H7 (cell line): ENCODE measurements around the gene USP9X.

- RAMPAGE, long total RNA, result no peak
Observed at GRCh38 chrX:39519600-39520102, 578.1 kb downstream of the BCOR start.

DNA sequence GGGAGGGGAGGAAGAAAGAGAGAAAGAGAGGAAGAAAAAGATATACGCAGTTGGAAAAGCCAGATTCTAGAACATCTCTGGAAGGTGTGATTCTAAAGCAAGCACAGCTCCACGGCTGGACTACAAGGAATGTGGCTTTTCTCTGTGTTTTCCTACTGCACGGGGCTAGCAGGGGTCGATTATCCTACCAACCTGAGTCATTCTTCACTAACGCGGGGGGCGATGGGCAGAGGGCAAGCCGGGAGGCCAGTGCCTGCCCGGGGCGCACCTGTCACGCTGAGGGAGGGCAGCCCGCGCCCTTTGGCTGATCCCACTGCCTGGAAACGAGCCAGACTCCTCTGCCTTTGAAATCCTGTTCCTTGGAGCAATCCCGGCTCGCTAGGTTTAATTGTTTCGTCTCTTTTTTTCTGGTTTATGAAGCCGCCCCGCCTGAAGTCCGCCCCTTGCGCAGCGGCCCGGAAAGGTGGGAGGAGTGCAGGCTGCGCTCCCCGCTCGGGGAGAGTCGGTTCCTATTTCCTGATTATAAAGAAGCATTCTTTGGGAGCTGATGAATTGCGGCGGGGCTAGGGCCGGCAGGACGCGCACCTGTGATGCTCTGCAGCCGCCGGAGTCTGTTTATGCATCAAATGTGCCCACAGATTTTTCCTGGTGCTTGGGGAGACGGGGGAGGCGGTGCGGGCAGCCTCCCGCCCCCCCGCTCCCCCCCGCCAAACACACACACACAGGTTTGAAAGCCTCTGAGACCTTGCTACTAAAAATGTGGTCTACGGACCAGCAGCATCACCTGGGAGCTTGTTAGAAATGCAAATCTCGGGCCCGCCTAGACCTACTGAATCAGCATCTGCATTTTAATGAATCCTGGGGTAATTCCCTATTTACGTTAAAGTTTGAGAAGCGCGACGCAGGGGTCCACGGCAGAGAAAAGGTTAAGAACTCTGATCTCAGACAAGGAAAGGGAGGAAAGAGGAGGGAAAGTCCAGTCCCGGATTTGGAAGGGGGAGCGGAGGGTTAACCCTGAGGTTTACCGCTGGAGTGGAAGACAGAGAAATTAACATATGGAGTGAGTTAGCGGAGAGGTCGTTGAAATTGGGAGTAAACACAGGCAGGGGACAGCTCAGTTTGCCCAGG lies 484.1 kb downstream of the BCOR start:
- RAMPAGE, long total RNA, result no peak

DNA sequence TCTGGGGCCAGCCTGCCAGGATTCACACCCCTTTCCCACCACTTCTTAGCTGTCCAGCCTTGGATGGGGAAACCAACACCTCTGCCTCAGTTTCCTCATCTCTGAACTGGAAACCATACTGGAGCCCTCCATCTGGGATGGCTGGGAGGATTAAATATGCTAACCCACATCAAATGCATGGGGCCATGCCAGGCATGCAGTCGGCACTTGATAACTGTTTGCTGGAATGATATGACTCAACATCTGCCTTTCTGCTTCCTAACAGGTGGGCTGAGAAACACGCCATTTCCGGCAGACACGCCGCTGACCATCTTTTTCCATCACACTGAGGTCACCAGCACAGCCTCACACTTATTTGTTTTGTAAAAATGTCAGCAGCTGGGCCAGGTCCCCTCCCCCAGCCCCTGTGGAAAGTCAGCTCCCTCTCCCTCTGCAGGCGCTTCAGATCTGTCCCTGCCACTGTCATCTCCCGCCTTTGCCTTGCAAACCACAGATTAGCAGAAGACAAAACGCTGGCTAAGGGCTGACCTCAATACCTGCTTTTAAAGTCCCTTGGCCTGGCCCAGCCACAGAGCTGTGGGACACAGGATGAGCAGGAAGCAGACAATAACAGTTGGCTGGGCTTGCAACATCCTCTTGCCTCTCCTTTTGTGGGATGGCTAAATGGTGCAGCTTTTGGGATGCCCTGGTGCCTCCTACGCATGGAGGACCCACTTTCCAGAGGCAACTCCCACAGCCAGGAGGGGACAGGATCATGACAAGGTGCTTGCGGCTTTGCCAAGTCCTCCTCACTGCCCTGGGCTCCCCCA lies 237.4 kb downstream of the BCOR start:
- RAMPAGE, long total RNA, result no peak

DNA sequence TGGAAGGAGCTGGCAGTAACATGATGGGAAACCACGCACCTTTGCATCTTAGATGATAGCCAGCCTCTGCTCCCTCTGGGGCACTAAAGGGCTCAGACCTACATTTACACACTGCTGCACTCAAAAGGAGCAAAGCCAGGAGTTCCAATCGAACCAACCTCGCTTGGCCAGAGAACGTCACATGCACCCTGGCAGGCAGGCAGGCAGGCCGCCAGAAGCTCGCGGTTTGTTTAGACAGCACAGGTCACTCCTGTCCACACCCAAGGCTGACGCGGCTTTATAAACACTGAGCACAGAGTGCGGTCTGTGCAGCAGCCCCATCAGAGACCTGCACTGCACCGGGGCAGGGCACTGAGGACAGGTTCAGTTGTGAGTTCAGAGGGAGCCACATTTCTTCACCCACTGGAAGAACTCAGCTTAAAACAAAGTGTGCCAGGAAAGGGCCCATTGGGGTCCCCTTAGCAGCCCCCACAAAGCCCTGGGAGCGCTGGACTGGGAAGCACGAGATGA lies 143.9 kb downstream of the BCOR start:
- RAMPAGE, long total RNA, result no peak

DNA sequence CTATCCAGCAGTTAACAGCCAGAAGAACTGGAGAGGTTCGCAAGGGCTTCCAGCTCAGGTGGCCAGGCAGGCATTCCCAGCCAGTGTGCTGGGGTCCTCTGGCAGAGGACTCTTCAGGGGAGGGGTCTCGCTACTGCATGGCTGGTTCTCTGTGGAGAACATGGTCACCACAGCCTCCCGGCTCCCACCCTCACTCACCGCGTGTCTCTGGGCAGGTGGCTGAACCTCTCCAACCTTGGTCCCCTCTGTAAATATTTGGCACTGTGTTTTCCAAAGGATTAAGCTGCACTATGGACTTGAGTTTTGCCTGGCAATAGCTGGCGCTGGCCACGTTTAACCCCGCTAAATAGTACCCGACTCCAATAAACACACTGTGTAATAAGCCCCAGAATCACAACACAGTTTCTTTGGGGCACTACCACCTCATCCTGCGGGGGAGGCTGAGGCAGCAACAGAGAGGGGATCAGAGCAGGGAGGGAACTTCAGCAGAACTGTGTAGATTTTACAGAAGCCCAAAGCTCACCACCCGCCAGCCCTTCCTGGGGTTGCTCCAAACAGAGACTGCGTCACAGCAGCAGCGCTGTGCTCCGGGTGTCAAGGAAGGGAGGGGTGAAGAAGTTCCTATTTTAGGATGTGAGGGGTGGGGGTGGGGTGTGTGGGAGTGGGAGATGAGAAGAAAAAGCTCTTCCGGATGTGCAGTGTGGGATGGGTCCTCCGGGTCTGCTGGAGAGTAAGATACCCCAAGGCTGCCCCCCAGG lies 15.1 kb downstream of the BCOR start:
- RAMPAGE, long total RNA, result no peak

- RAMPAGE, long total RNA, result no peak
Observed at GRCh38 chrX:40104476-40105174, 6.9 kb upstream of the BCOR start.

DNA sequence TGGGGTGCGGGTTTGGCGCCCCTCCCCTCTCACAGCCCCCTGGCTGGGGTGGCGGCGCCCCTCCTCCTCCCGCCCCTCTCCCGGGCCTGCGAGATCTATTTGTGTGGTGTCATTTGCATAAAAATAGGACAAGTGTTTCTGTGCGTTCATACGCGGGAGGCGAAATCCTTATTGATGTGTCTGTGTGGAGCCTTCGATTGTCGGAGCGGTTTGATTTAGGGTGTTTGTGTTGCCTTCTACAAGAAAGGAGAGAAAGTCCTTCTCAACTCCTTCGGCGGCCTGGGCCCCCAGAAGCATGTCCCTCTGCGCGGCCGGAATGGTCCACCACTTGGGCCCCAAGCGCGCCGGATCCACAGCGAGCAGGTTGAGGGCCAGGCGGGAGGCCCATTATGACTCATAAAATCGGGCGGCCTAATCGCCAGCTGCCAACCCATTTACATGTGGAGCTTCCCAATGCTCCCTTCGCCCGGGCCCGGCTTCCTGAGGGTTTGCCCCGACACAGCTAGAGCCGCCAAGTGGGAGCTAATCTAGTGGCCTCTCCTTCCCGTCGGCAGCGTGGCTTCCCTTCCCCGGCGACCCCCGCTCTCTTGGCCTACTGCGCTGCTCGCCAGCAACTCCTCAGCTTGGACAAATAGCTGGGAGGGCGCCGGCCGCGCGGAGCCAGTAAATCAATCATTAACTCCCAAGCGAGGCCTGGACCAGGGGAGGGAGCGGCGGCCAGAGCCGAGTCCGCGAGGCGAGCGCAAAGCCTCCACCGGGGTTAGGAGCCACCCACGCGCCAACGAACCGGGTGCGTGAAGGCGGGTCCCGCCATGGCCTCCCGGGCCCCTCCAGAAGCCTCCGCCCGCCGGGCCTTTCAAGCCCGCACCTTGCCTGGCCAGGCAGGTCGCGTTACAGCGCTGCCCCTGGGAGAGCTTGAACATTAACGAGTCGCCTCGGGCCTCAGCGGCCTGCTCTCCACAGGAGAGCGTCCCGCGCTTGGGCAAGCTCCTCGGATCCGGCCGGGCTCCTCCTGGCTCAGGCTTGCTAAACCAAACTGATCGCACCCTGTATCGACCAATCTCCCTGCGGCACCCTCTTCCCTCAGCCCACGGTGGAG lies 10.3 kb upstream of the BCOR start:
- RAMPAGE, long total RNA, result no peak

GRCh38 chrX:40108842-40109619 lies 11.3 kb upstream of the BCOR start:
- RAMPAGE, long total RNA, result no peak

DNA sequence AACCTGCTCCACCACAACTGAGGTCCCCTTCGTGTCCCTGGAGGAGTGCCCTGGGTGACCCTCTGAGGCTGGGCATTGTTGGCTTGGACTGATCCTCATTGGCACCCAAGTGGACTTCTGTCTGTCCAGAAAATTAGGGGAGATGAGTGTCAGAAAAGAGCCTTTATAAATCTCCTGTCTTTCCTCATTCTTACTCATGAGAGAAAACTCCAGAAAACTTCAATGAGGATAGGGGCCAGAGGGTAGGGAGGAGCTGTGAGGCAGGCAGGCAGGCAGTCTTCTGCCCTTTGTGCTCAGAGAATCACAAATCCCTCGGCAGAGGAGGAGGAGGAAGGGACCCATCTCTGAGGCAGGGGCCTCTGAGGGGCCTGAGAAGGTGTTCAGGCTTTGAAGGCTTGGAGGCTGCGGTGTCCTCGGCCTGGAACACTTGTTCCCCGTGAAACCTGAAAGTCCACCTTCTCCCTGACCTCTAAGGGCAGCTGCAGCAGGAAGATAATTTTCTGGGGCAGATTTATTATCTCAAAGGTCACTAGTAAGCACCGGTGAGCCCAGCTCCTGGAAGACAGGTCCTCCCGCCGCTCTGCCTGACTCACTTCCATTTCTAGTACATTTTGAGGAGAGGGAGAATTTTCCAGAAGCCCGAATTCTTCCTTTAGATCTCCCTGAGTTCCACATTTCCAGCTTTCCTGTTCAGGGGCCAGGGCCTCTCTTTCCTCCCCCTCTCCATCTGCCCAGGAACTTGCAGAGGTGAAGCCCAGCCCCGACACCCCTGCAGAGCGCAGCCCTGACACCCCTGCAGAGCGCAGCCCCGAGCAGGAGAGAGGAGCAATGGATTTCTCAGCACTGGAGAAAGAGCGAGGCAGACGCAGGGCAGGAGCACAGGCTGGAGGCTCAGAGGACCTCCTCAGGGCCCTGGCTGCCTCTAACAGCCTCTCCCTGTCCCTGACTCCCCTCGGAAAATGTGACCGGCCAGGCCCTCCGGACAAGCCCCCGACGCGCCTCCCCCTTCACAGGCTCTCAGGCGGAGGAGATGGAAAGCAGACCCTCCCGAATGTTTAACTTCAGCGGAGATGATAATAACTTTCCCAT lies 200.5 kb upstream of the BCOR start:
- RAMPAGE, long total RNA, result no peak

DNA sequence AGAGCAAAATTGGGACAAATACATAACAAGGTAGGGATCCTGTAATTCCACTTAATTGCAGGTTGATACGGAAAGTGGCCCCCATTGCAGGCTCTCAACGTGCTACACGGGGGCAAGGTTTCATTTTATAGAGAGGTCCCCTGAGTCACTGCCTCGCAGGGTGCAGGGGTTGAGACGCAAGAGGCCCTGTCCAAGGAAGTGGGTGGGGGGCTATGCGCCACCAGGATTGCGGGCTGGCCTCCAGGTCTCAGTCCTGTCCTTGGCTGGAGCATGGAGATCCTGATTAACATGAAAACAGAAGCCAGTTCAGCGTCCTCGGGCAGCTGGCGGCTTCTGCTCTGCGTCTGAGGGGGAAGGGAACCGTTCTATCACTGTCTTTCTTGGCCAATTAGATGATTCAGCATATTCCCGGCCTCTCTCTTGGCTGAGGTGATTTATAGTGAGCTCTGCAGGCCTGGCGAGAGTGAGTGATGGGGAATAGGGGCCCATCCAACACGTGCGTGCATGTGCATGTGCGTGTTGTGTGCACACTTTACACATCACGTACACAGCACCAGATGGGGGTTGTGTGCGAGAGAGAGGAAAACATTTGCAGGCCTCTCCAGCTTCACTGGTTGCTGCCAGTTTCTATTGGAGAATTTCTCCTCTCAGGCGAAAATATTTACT lies 145.9 kb upstream of the ATP6AP2 start:
- RAMPAGE, long total RNA, result no peak

DNA sequence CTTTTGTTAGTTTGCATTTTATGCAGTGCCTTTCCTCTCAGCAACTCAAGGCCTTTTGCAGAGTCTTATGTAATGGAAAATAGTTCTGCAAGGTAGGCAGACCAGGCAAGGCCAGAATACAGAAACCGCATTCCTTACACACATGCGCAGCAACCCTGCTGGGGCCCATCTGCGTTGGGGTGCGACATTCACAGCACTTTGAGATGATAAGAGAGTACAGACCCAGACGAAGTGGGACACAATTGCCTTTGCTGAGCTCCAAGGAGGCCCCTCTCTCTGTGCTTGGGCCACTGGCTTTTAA lies 96.1 kb upstream of the ATP6AP2 start:
- RAMPAGE, long total RNA, result no peak

DNA sequence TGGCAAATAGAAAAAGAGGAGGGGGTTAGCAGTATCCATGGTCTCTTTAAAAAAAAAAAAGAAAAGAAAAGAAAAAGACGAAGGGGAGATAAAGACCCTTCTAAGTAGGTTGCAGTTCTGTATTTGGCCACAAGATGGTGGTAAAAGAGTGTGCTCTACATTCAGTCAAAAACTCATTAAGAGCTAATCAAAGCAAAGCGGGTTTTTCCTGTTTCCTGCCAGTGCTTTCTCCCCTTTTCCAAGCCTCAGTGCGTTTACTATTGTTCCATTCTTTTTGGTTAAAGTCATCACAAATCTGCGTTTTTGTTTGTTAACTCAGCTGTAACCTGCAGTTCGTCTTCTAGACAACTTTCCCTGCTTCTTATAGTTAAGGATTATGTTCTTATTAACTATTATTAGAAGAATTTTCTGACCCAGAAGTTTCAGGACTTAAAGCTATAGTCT lies 36.8 kb upstream of the ATP6AP2 start:
- RAMPAGE, long total RNA, result no peak

DNA sequence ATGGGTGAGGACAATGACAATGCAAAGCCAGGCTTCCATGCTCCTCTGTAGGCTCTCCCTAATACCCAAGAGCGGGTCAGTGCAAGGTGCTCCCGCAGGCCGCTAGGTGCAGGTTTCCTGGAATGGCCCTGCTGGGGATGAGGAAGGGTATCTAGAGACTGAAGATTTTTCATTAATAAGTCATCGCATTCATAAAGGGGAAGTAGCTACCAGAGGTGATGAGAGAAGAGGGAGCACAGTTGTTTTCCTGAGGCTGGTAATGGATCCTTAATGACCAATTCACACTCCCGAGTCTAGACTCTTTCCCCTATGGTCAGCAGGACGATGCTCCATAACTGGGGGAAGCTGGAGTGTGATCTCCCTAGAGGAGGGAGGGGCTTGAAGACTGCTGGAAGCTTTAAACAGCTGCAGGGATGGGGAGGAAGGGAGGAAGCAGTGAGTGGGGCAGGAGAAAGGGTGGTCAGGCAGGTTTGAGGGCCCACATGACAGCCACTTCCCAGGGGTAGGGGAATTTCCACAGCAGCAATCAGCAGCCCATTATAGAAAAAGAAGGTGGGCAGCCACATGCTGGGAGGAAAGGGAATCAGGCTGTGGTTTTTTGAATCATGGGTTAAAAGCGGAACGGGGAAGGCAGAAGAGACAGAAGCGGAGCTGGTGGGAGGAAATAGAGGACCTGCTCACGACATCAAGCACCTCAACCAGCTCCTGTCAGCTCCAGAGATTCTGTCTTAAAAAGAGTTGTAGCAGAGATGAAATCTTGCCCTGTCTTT lies 10.2 kb upstream of the ATP6AP2 start:
- RAMPAGE, long total RNA, result no peak

- RAMPAGE, long total RNA, result no peak
Observed at GRCh38 chrX:40736342-40736738, 998 bp upstream of the MED14 start.

GRCh38 chrX:41045816-41046634 lies 39.2 kb upstream of the USP9X start:
- RAMPAGE, long total RNA, result no peak

GRCh38 chrX:41085013-41085967 lies at the start of gene USP9X:
TSS of gene USP9X (plus strand) at chrX:41085445.
- RAMPAGE, long total RNA, result no peak

- RAMPAGE, long total RNA, result no peak
Observed at GRCh38 chrX:41140908-41141463, 55.7 kb downstream of the USP9X start.

DNA sequence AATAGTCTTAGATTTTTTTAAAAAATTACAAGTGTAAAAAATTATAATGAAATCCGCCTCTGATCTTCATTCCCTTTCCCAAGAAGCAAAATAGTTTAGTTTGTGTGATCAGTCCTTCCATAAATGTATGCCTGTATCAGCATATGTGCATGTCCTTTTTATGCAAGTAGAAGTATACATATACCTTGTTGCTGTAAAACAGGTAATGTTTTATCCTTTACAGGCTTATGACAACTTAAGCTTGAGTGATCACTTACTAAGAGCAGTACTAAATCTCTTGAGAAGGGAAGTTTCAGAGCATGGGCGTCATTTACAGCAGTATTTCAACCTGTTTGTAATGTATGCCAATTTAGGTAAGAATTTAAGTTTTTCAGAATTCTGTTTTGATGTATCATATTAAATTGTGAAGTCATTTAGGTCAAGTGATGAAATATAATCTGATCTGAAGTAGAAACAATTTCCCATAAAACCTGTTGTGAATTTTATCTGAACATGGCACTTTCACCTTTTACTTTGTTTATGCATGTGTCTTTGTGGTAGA lies 115.0 kb upstream of the DDX3X start:
- RAMPAGE, long total RNA, result no peak

- RAMPAGE, long total RNA, result no peak
Observed at GRCh38 chrX:41346112-41346483, 12.1 kb downstream of the DDX3X start.

DNA sequence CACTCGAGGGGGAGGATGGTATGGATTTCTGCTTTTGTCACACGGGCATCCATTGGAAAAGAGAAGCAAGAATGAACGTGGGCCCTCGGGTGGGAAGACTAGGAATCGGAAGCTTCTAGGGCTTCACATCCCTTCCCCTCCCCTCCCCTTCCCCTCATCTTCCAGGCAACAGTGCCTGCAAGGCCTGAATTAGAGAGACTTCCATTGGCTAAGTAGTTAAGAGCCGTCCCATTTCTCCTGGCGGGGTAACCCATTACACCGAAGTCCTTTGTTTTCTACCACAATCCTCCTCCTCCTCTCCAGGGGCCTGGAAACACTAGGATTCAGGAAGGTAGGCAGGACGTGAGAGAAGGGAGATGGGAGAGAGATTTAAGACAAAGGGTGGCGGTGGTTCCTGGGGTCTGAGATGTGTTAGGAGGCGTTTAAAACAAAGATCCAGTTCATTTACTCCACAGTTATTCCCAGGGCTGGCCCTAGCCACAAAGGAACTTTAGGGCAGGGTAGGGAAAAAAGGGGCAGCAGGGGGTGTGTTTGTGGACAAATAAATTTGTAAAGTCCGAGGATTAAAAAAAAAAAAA lies 28.0 kb downstream of the NYX start:
- RAMPAGE, long total RNA, result no peak